Ureter (tissue), 1 donor: ENCODE measurements around a stretch of chr7.

- PRO-cap = no peak
Measured at GRCh38 chr7:944945-945419, 9.5 kb downstream of the ADAP1 start.

- PRO-cap = no peak
Measured at GRCh38 chr7:967265-967934, 7.9 kb downstream of the COX19 start.

DNA sequence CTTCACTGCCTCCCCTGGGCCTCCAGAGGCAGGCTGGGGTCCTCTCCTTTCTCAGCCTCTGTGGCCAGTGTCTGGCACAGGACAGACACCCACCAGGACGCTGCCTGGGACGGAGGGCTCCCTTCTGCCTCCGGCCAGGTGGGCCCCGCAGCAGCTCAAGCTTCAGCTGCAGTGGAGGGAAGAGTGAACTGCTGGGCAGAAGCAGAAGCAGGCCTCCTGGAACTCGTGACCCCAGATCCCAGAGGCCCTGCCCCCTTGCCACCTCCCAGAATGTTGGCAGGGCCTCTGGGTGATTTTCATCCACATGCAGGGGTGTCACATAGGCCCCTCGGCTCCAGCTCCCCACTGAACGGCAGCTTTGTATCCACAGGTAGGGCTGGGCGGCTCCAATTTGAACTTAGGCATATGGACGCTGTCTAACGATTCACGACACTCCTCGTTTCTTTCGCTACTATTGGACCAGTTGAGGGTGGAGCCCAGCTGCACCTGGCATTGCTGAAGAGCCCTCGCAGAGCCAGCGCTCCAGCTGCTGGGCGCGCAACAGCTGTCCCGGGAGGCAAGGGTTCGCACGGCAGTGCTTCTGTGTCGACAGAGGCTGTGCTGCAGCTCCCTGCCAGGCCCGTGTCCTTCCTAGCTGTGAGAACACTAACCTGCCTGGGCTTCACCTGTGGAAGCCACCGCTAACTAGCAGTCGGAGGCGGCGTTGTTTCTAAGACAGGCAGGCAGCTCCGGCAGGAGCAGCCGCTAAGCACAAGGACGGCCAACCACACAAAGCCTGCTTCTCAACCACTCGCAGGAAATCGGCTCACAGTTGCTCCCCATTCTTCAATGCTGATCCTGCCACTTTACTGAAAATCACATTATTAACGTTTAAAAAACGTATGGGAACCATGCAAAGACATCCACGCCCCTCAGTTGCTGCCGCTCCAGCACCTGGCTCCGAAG lies 18.3 kb upstream of the GPR146 start:
- PRO-cap = no peak

DNA sequence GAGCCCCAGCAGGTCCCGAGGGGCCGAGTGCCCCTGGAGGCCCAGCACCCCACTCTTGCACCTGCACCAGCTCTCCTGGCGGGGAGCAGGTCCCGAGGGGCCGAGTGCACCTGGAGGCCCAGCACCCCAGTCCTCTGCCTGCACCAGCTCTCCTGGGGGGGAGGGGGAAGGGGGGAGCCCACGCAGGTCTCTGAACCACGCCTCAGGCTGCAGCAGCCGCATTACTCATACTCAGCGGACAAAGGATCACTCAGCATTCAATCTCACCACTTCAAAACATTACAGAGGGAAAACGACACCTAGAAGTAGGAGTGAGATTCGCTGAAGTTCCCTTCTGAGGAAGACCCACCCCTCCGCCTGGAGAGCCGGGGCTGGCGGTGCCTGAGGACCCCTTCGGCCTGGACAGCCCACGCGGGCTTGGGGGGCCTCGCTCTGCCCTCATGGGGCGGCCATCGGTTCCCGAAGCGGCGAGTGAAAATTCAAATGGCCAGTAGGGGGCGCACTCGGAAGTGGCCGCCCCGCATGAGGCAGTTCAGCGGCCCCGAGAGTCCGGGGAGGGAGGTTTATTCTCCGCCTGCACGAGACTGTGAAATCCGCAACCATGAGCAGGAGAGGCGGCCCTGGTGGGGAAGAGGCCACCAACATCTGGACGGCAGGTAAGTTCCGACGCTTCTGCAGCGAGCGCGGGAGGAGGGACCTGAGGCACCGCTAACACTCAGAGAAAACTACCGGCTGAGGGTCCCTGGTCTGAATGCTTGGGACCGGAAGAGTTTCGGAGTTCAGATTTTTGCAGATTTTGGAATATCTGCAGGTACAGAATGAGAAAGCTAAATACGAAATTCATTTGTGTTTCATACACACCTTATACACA lies 1.1 kb upstream of the GPER1 start:
- PRO-cap = no peak

DNA sequence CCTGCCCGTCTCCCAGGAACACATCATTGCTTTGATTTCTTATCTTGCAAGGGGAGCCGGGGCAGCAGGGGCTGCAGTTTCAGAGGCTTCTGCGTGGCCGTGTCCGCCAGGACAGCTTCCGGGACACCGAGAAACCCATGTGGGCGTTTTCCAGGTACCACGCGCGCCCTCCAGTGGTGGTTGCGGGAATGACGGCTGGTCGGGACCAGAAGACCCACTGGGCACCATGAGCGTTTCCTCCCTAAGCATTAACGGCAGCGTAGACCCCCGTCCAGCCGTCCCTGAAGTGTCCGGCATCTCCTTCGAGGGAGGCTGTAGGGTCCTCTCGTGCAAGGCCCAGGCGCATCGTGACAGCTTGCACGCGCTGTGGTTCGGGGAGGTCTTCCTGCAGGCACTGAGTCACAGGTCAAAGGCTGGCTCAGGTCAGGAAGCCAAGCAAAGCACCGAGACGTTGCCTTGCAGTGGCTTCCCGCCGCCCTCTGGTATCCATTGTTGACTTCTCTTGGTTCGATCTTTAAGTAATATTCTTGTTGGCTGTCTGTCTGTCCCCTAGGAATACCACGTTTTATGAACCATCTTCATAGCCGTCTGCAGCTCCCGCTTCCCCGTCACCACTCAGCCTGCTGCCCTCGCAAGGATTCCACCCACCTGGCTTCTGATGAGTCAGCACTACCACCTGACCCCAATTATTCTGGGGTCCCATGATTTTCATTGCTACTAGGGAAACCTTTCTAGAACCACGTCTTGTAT lies 16.3 kb upstream of the ZFAND2A start:
- PRO-cap = no peak

DNA sequence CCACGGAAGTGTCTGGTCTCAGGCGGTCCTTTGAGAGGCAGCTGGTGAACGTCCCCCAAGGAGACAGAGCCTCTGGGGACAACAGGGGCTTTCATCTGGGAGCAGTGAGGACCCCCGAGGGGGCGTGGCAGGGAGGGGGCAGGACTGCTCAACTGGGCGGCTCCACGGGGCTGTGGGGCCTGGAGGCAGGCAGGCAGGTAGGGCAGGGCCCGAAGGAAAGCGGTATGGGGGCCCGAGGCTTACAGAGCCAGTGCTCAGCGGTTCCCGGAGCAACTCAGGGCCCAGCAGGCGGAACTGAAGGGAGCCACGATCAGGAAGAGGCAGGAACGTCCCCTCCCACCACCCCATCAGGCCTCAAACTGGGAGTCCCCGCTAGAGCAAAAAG lies 21.4 kb upstream of the ZFAND2A start:
- PRO-cap = no peak

DNA sequence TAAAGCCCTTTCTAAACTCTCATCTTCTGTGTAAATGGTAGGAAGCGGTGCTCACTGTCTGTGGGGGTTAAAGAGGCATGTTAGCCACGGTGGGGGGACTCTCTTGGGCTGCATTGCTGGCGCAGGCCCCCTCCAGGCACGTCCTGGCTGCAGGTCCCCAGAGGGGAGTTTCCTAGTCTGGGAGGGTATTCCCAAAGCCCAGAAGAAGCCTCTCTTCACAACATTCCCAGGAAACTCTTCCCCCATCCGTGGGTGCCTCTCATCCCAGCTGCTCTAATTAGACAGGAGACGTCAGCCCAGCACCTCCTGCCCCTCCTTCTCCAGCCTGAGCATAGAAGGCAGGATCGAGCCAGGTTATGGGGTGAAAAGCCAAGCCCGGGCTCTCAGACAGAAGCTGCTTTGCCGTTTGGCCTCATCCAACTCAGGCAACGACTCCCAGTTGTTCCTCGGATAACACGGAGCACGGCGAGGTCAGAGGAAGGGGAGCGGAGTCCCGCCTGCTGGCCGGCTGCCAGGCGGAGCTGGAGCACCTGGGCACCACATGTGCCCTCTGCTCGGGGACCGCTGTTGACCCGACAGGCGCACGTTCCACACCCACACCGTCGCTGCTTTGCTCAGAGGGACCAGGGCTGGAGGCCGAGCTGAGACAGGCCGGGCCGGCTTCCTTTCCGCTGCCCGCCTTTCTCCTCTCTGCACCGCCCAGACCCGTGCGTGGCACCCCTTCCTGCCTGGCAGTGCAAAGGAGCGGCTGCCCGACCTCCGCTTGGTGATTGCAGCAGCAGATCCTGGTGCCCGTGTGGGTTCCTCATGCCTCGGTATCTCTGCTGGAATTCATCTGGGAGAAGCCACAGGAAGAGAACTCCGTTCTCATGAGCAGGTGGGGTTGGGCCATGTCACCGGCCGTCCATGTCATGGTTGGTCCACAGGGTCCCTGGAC lies 21.7 kb upstream of the UNCX start:
- PRO-cap = no peak

- PRO-cap = no peak
Measured at GRCh38 chr7:1434492-1435386, 24.5 kb downstream of the MICALL2 start.

DNA sequence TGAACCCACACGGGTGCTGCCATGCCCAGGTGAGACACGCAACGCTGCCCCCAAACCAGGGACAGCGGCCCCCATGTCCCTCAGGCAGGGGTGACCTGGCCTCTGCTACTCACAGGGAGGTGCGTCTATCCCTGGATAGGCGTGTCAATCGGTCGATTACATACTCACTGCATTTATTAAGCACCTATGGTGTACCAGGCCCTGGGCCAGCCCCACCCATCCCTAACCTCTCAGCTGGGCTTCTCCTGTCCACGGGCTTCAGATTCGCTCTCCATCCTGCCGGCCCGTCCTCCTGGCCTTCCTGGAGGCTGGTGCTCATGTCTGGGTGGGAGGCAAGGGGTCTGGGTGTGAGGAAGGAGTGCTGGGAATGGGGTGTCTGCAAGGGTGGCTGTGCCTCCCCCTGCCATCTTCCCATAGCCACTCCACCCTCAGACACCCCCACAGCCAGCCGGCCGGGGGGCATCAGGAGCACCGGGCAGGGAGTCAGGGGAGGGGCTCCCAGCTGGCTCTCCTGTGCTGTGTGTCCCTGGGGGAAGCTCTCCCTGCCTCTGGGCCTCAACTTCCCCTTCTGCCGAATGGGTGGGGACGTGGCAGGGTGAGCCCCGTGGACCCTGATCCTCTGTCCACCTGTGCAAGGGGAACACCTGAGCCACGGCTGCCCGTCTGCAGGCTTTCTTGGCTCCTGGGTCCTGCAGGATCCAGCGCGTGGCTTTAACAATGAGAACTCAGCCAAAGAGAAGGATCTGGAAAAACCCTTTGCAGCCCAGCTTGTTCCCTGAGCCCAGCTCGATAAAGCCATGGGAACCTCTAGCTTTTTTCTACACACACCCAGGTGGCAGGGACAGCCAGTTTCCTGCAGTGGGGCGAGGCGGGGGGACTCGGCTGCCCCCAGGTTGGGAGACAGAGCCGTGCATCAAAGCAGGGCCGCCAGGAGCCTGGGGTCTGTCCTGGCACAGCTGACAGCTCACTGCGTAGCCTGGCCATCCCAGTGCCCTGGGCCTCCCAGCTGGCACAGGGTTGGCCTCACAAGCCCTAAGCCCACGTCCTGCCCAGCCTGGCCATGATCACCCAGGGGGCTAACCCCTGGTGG lies 18.6 kb downstream of the MICALL2 start:
- PRO-cap = no peak

DNA sequence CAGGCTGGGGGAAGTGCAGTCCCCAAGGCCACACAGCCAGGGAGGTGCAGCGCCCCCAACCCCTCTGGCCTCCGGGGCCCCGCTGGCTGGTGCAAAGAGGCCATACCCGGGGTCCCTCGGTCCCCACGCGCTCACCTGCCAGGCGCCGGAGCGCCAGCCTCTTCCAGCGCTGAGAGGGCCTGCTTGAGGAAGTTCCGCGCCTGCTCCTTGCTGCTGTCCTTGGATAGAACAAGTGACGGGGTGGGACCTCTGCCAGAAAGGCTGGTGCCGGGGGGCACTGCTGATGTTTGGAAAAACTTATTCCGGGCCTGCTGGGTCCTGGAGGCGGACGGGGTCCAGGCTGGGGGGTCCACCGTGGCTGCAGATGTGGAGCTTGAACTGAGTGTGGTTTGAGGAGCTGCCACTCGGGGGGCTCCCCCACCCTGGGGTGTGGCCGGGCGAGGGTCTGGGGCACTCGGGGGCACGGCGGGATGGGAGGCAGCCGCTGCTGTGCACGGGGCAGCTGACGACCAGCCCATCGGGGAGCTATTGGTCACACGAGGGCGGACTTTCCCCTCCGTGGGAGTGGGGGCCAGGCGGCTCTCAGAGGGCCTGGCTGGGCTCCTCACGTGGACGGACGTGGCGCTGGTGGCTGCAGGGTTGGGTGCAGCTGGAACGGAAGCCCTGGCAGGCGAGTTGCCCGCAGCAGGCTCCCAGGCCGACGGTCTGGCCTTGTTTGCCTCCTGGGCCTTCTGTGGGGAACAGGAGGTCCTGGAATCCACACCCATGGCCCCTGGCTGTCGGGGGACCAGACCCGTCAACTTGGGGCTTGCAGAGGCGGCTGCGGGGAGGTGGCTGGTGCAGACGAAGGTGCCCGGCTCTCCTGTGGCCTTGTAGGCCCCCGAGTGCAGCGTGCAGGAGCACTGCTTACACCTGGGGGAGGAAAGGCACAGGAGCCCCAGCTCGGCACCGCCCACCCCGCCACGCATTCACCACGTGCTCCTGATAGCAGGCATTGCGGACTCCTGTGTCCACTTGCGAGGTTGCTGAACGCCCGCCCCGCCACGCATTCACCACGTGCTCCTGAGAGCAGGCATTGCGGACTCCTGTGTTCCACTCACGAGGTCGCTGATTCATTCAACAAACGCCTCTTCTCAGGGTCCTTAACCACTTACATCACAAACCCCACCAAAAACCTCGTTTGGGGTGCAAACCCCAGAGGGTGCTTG lies 14.3 kb downstream of the MICALL2 start:
- PRO-cap = no peak

- PRO-cap = no peak
Measured at GRCh38 chr7:1476077-1477096, 17.1 kb upstream of the MICALL2 start.

GRCh38 chr7:1516406-1517177 lies 12.4 kb upstream of the INTS1 start:
- PRO-cap = no peak

DNA sequence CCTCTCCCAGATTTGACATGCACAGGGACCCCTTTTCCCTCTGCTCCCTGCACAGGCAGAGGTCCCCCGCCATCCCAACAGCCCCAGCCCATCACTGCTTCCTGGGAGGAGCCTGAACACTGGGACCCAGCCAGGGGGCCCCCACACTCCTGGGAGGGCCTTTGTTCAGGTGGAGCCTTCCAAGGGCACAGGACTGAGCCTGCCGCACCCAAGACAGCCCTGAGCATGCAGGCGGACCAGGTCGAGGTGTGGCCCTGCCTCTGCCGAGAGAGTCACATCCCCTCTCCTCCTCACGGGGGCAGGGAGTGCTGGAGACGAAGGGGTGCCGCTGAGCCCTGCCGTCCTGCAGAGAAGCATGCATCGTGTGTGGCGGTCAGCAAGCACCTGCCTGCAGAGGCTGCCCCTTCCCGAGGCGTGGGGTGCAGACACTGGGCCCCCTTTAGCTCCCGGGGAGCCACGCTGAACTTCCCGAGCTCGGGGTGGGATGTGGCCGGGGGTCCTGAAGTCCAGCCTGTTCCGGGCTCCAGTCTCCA lies 7.3 kb upstream of the MAFK start:
- PRO-cap = no peak

DNA sequence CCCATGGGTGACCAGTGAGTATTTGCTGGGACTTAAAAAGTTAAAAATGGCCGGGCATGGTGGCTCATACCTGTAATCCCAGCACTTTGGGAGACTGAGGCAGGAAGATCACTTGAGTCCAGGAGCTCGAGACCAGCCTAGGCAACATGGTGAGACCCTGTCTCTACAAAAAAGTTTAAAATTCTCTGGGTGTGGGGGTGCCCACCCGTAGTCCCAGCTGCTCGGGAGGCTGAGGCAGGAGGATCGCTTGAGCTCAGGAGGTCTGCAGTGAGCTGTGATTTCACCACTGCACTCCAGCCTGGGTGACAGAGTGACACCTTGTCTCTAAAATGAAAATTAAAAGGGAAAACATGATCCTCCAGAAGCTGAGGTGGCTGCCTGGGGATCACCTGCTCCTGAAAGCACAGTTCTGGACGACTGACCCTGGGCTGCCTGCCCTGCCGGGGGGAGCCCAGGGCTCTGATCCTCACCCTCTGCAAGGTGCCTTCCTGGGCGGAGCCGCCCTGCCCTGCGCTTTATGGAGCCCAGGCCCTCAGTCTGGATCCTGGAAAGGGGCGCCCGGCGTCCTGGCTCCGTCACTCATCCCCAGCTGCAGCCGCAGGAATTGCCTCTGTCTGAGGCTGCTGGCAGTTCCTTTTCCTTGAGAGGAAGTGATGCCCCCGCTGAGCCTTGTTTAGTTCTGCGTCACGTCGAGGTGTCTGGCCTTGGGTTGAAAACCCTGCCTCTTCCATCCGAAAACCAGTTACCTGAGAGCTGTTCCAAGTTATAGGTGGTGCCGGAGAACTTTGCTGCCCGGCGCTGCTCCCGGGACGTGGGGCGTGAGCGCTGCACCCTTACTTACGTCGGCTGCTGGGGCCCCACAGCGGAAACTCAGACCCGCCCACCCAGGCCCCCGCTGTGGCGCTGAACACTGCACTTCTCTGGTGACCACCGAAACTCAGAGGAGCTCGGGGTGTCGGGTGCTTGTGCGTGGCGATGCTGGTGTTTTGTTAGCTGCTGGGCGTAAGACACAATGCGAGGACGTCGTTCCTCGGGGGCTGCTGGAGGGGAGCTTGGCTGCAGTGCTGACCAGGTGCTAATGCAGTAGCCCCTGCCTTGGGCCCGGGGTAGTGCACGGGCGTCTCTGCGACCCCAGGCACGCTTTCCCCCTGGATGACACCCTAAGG lies 5.2 kb downstream of the MAFK start:
- PRO-cap = no peak

- PRO-cap = no peak
Measured at GRCh38 chr7:1542191-1542649, 11.7 kb downstream of the MAFK start.

DNA sequence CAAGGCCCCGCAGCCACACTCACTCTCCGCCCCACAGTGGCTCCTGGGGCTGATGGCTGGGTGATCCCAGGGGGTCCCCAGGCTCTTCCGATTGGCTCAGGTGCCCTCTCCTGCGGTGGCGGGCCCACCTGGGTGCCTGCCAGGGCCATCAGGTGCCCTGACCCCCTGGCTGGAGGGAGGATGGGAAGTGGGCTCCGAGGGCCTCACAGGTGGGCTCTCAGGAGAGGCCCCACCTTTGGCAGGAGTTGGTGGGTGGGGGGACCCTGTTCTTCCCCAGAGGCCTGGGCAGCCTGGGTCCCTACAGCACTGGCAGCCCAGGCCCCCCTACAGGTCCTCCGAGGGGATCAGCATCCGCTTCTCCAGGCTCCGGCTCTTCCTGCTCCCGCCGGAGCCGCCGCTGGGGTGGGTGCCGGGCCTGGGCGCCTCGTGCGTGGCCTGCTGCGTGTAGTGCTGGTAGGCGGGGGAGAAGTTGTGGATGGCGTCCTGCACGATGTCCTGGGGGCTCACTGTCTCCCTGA lies 9.3 kb downstream of the TMEM184A start:
- PRO-cap = no peak

DNA sequence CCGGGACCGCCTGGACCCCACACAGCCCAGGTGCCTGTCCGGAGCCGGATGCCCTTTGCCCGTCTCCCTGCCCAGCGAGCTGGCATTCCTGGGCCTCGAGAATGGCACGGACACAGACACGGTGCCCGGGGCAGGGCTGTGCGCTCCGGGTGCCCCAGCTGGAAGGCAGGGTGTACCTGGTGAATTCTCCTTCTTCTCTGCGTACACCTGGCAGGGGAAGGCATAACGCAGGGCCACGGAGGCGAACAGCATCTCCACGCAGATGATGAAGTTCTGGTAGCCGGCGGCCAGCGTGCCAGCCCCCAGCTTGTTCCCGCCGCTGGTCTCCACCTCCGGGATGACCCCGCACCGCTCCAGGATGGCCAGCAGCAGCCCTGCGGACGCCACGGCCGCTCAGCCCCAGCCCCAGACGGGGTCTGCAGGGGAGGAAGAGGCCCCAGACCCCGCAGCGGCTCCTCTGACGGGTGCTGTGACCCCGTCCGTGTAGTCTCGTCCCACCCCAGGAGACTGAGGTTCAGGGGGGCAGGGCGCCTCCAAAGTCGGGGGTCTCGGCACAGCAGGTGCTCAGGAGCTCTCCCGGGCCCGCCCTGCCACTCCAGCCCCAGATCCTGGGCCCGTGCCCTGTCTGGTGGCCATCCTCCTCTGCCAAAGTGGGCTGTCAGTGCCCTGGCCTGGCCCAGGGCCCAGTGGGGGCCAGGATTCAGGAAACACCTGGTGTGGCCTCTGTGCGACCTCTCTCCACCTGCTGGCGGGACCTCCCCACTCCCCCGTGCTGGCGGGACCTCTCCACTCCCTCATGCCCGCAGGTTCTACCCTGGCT lies 8.2 kb downstream of the TMEM184A start:
- PRO-cap = no peak

GRCh38 chr7:1664498-1665091 lies 5.5 kb upstream of the ELFN1 start:
- PRO-cap = no peak

DNA sequence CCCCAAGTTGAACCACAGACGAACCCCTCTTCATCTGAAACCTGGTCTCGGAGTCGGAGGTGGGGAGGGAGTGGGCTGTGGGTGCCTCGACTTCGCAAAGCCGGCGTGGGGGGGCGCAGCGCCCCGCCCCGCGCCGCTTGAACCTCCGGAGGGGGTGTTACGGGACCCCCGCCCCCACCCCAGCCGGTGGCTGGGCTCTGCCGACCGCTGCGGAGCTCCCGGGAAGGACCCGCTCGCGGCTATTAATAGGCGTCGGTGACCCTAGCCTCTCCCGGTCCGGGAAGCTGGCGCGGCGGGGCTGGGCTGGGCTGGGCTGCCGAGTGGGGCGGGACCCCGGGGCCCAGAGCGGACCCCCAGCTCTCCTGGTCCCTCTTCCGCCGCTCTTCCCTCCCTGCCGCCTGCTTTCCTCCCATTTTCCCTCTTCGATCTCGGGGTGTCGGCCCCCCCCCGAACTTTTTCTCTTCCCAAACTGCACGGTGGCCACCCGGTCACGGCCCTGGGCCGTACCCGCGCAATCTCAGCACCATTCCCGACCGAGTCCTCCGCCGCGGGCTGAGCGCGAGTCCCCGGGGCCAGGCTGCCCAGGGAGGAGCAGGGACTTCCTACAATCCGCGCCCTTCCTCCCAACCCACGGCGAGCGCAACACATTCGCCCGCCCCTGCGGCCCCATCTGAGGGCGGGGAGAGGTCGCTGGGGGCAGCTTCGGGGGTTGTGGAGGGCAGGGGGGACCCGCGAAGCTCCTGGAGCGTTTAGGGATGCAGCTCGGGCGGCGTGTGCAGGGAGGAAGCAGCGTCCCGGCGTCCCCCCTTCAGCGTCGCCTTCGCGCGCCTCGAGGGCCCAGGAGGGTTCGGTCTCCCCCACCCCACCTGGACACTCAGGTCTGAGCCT lies 3.1 kb upstream of the ELFN1 start:
- PRO-cap = no peak

GRCh38 chr7:1667576-1668292 lies 2.3 kb upstream of the ELFN1 start:
- PRO-cap = no peak